Measurements from ENCODE around the genes LHX6, MRRF, OR1N1 and ZBTB26.

- PRO-cap, 7 experiments, result peak in 7 of 7 experiments; most common plus-strand start chr9:121599539 (in 6); most common minus-strand start chr9:121599359 (in 6)
- RAMPAGE, long total RNA, 2 experiments, result no peak in any of the 2 experiments
Measured at GRCh38 chr9:121599237-121599917, 52.1 kb upstream of the DAB2IP start.

DNA sequence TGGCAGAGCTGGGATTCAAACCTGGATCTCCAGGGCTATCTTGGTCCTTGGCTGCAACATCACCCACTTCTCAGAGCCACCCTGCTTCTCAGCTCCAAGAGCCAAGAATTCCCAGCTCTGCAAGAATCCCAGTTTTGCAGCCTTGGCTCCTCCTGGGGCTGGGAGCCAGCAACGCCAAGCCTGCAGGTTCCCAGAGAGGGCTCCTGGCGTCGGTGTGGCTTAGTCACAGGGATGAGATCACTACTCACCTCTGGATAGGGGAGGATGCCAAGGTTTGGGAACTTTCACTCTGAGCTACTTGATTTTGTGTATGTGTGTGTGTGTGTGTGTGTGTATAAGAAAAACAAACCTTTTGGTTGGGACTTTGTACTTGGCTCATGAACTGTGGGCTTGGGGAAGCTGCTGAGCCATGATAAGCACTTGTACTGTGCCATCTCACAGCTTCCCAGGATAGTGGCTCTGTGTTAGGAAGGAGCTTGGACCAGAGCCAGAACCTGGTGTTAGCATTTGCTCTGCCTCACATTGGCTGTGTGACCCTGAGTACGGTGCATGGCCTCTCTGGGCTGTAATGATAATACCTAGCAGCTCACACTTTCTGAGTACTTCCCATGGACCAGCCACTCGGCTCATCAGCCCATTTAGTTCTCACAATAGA lies 41.6 kb upstream of the DAB2IP start:
- PRO-cap, 7 experiments, result no peak in any of the 7 experiments
- RAMPAGE, long total RNA, 2 experiments, result no peak in any of the 2 experiments

DNA sequence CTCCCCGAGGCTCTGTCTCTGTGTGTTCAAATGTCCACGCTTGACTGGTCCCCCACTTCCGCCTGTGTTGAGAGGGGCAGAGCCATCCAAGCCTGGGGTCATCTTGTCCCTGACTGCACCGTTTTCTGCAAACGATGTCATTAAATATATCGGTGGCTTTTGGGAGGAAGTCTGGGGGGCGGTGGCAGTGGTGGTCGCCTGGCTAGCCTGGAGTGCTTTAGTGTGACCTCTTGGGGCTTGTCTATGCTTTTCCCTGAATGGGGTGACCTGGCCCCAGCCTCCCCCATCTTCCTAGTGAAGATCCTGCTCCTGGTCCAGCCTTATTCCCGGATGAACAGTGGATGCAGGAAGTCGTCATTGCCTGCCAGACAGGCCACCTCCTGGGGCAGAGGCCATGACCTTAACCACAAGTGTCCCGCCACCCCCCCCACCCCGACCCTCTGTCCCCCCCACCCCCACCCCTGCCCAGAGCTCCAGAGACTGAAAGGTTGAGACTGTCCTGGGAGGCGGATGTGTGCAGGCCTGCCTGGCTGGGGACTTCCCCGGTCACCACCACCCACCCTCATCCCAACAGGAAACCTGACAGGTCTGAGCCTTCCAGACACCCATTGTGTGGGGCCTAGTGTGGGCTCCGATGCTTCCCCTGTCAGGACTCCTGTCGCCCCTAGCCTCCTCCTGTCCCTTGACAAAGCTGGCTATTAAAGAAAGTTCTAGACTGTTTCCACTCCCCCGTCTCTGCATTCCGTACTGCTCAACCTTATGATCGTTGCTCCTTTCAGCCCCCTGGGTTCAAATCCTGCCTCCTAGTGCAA lies 5.2 kb upstream of the DAB2IP start:
- PRO-cap, 7 experiments, result no peak in any of the 7 experiments
- RAMPAGE, long total RNA, 2 experiments, result no peak in any of the 2 experiments

GRCh38 chr9:121699658-121700699 lies 48.5 kb downstream of the DAB2IP start:
- PRO-cap, 7 experiments, result peak in 1 of 7 experiments; most common plus-strand start chr9:121700021 (in 1); most common minus-strand start chr9:121699889 (in 1)
- RAMPAGE, long total RNA, 2 experiments, result no peak in any of the 2 experiments

DNA sequence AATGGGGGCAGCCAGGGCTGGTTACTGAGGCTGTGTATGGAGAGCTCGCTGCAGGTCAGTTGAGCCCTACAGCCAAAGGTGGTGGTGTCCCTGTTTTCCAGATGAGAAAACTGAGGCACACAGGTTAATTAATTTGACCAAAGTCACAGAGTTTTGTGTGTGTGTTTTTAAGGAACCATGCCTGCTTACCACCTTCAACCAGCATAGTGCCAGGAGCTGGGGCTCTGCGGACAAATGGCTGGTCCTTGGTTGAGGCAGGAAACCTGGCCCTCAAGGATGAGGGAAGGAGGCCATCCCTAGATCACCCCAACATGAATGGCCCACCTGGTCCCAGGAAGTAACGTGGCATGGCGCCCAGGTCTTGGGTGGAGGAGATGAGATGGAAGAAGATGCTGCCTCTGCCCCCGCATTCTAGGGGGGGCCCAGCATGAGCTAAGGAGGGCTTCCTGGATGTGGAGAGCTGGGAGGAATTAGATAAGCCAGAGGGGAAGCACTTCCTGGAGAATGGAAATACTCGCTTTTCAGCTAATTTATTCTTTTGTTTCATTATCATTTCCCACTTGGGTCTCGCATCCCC lies 94.9 kb downstream of the DAB2IP start:
- PRO-cap, 7 experiments, result no peak in any of the 7 experiments
- RAMPAGE, long total RNA, 2 experiments, result no peak in any of the 2 experiments

- PRO-cap, 7 experiments, result peak in 1 of 7 experiments; most common plus-strand start chr9:121772163 (in 1)
- RAMPAGE, long total RNA, 2 experiments, result no peak in any of the 2 experiments
Measured at GRCh38 chr9:121771755-121772282, 120.4 kb downstream of the DAB2IP start.

DNA sequence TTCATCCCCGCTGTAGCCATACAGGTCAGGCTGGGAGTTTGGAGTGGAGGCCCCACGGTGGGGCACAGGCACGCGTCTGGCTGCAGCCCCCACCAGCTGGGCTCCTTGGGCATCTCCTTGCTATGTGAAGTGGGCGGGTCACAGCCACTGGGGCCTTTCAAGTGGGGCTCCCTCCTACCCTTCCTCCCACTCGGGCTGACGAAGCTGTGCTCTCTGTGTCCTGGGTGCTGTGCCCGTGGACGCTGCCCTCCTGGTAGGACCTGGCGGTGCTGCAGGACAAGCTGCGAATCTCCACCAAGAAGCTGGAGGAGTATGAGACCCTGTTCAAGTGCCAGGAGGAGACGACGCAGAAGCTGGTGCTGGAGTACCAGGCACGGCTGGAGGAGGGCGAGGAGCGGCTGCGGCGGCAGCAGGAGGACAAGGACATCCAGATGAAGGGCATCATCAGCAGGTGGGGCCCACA lies 124.5 kb downstream of the DAB2IP start:
- PRO-cap, 7 experiments, result no peak in any of the 7 experiments
- RAMPAGE, long total RNA, 2 experiments, result no peak in any of the 2 experiments

GRCh38 chr9:122091851-122092168 lies 1.3 kb downstream of the TTLL11 start:
- PRO-cap, 7 experiments, result no peak in any of the 7 experiments
- RAMPAGE, long total RNA, 2 experiments, result no peak in any of the 2 experiments

- PRO-cap, 7 experiments, result peak in 2 of 7 experiments; most common plus-strand start chr9:122229148 (in 1); most common minus-strand start chr9:122228941 (in 1)
- RAMPAGE, long total RNA, 2 experiments, result no peak in any of the 2 experiments
Measured at GRCh38 chr9:122228592-122229412, at the start of gene LHX6. TSS of gene LHX6 (minus strand) at chr9:122228957.

- PRO-cap, 7 experiments, result peak in 7 of 7 experiments; most common plus-strand start chr9:122264634 (in 6); most common minus-strand start chr9:122264544 (in 7)
- RAMPAGE, long total RNA, 2 experiments, result start-site peak on the plus strand in 2 of 2 experiments, at chr9:122264599-122264919 at its widest, 31 to 279 reads per replicate; start-site peak on the minus strand in 2 of 2 experiments, at chr9:122264812-122264830 at its widest, 122 to 447 reads per replicate
Measured at GRCh38 chr9:122264421-122265571, at the start of gene MRRF. TSS of gene MRRF (plus strand) at chr9:122264882.

GRCh38 chr9:122376011-122376345 lies 5.2 kb downstream of the PTGS1 start:
- PRO-cap, 7 experiments, result no peak in any of the 7 experiments
- RAMPAGE, long total RNA, 2 experiments, result no peak in any of the 2 experiments

- PRO-cap, 7 experiments, result no peak in any of the 7 experiments
- RAMPAGE, long total RNA, 2 experiments, result no peak in any of the 2 experiments
Measured at GRCh38 chr9:122527077-122527601, at the start of gene OR1N1. TSS of gene OR1N1 (minus strand) at chr9:122527293.

GRCh38 chr9:122595892-122596237 lies 12.7 kb upstream of the OR1L8 start:
- PRO-cap, 7 experiments, result no peak in any of the 7 experiments
- RAMPAGE, long total RNA, 2 experiments, result no peak in any of the 2 experiments

DNA sequence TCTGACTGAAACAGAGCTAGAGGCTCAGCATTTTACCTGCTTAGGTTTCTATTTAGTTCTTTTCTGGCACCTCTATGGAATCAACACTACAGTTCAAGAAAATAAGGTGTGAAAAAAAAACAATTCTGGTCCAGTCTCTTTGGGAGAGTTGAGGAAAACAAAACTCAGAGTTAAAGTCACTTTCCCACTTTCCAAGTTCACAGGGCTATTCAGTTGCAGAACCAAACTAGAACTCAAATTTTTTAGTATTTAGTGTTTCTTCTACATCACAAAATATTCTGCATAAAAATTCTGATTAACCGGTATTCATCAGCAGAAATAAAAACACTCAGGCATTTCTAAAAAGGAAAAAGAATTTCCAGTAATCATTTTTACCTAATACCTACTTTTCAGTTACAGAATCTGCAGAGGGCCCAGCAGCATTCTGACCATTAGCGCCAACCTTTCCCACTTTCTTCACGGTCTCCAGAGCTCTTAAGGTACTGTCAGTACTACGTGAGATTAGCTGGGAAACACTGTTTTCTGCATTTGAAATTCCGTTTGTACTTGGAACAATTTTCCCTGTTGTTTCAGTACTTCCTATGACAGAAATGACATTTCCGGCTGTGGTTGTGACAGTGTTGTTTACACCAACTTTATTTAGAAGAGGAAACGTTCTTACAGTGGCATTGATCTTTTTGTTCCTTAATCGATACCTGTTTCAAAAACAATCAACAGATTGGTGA lies 36.7 kb upstream of the PDCL start:
- PRO-cap, 7 experiments, result no peak in any of the 7 experiments
- RAMPAGE, long total RNA, 2 experiments, result no peak in any of the 2 experiments

- PRO-cap, 7 experiments, result no peak in any of the 7 experiments
- RAMPAGE, long total RNA, 2 experiments, result no peak in any of the 2 experiments
Measured at GRCh38 chr9:122879855-122880416, 25.2 kb downstream of the RC3H2 start.

DNA sequence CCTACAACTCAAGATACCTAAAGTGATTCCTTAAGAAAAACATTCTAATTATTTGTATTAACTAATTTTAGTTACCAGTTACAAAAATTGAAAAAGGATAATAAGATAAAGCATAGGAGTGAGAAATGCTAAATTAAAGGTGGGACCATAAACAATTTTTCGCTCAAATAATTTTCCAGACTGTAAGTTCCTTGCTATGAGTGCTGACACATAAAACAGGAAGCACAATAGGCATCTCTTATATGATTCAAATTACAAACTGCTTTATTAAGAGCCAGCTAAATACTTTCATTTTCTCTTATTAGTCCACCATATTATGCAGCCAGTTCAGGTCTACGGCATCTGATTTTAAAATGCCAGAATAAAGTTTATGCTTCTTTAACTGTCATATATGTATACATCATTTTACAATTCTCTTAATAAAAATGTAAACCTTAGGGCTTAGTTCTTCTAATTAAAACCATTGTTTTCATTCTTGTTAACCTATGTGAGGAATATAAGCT lies 4.3 kb downstream of the RC3H2 start:
- PRO-cap, 7 experiments, result no peak in any of the 7 experiments
- RAMPAGE, long total RNA, 2 experiments, result no peak in any of the 2 experiments

DNA sequence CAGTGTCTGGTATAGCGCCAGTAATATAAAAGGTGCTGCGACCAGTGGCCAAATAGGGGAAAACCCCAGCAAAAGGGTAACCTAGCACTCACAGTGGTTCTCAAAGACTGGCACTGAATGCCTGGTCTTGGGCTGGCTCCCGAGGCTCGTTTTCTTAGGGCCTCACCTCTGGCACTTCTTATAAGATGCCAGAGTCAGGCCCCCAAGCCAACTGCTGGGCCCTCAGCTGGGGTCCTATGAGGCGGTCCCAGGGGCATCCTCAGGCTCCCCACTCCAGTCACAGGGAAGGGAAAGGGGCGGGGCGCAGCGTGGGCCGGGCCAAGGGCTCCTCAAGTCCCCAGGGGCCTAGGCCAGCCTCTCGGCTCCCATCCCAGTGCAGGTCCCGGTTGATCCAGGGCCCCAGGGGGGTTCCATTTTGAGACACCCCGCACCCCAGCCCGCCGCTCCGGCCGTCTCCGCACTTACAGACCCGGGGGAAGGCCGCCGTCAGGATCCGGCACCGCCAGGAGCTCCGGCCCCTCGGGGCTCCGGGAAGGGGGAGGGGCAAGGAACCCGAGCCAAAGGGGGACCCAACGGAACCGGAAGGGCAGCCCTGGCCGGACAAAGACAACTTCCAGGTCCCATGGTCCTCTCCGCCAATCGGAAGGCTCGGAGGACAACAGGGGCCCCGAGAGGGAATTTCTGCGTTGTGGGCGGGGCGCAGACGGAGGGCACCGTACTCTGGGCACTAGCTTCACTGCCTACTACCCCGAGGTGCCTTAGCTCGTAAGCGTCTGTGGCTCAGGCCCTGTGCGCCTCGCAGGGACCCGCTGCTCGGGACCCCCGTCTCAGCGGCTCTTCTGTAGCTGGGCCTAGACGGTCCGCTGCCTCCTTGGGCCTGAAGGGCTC lies at the start of gene ZBTB26:
Gene ZBTB26, minus strand, starts transcription at position 541 of the 888 bp plus-strand sequence.
- PRO-cap, 7 experiments, result peak in 7 of 7 experiments; most common plus-strand start position 743 of the sequence (in 5); most common minus-strand start position 535 of the sequence (in 4)
- RAMPAGE, long total RNA, 2 experiments, result start-site peak on the plus strand in 1 of 2 experiments, centred at position 700 of the sequence, 14 reads per replicate; start-site peak on the minus strand in 2 of 2 experiments, centred at positions 530 to 558 of the sequence, 63 to 67 reads per replicate

- PRO-cap, 7 experiments, result no peak in any of the 7 experiments
- RAMPAGE, long total RNA, 2 experiments, result no peak in any of the 2 experiments
Measured at GRCh38 chr9:123104135-123104545, 70.7 kb downstream of the GPR21 start.

GRCh38 chr9:123335652-123335903 lies 20.4 kb upstream of the CRB2 start:
- PRO-cap, 7 experiments, result no peak in any of the 7 experiments
- RAMPAGE, long total RNA, 2 experiments, result no peak in any of the 2 experiments

DNA sequence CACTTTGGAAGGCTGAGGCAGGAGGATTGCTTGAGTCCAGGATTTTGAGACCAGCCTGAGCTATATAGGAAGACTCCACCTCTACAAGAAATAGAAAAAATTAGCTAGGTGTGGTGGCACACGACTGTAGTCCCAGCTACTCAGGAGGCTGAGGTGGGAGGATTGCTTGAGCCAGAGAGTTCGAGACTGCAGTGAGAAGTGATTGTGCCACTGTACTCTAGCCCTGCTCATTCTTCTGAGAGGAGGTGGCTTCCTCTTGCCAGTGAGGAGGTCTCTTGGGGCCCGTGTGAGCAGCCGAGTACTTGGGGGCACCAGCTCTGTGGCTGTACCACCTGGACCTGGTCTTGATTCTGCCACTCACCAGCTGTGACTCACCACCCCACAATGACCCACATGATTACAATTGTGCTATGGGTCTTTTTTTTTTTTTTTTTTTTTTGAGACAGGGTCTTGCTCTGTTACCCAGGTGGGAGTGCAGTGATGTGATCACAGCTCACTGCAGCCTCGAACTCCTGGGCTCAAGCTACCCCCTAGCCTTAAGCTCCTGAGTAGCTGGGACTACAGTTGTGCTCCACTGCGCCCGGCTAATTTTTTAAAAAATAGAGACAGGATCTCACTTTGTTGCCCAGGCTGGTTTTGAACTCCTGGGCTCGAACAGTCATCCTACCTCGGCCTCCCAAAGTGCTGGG lies 18.0 kb upstream of the CRB2 start:
- PRO-cap, 7 experiments, result no peak in any of the 7 experiments
- RAMPAGE, long total RNA, 2 experiments, result no peak in any of the 2 experiments